Ureter (tissue), 1 donor: ENCODE data around the genes CHRM5, LPCAT4 and DPH6.

GRCh38 chr15:32773423-32774002 is 55.7 kb downstream of the GREM1 start:
- PRO-cap = no peak

DNA sequence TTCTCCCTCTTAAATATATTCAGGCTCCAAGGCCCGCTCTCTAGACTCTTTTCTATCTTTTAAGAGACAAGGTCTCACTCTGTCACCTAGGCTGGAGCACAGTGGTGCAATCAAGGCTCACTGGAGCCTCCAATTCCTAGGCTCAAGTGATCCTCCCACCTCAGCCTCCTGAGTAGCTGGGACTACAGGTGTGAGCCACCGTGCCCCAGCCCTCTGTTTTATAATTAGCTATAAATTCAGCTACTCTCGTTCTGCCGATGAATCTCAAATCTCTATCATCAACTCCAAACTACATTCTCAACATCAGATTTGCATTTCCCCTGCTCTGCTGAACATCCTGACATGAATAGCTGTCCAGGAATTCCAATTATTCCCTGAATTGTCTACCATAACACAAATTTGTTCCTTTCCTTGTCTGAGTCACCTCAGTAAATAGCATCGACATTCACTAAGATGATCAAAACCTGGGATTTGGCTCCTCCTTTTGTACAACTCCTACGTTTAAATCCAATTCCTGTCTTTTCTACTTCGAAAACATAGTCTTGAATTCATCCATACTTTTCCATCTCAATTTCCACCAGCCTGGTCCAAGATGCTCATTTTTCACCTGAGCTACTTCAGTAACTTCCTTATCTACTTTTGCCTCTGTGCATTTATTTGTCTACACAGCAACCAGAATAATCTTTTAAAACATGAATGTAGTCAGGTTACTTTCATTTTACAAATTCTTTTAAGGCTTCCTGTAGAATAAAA is 106.9 kb downstream of the GREM1 start:
- PRO-cap = no peak

DNA sequence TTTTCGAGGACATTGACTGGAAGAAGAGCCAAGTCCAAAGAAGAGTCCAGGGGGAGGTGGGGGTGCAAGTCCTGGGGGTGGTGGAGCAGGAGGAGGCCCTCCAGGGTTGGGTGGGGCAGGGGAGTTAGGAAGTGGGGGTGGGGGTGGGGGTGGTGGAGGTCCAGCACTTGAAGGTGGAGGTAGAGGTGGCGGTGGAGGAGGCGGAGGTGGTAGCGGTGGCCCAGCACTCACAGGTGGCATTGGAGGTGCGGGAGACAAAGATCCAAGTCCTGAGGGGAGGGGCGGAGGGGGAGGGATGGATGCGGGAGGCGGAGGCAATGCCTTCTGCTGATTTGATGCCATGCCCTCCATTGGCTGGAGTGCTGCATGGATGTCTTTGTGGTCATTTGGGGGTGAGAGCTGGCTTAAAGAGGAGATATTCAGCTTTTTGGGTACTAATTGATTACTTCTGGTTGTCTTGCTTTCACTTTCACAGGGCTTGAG is 225.7 kb downstream of the FMN1 start:
- PRO-cap = no peak

- PRO-cap = no peak
Measured at GRCh38 chr15:33088575-33089448, 105.7 kb downstream of the FMN1 start.

DNA sequence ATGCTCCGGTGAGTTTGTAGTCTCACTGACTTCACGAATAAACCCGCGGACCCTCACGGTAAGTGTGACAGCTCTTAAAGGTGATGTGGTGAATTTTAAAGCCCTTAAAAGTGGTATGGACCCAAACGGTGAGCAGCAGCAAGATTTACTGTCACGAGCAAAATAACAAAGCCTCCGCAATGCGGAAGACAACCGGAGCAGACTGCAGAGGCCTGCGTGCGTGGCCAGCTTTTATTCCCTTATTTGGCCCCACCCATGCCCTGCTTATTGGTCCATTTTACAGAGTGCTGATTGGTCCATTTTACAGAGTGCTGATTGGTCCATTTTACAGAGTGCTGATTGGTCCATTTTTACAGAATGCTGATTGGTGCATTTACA is 65.9 kb downstream of the FMN1 start:
- PRO-cap = no peak

DNA sequence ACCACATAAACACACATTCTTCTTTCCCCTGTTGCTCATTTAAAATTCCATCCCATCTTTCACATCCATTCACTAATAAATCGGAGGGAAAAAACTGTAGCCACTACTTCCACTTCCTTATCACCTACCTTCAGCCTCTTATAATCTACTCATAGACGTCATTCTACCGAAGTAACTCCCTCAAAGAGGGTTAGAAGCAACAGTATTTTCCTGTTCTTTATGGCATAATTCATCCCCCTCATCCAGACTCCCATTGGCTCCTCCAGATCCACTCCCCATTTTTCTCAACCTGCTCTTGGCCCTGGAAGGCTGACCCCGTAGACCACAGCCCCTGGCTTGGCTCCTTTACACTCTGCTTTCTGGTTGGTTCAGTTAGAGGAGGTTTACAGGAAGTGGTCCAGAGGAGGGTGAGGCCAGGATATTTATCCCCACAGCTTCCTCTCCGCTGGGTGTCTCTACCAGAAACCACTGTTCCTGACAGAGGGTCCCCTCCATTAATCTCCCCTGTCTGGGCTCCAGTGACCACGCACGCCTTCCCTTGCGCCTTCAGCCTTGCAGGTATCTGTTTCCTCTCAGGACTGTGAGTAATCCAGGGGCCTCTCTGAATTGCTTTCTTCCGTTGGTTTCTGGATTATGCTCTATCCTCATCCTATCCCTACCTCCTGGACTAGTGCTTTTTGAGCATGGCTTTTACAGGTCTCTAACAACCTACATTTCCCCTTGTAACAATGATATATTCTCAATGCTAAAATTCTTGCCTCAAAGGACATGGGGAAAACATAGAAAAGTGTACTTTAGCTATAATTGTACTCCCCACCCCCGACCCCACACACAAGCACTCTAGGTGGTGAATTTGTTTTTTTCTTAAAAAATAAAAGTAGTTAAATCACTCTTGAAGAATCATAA is 46.1 kb downstream of the FMN1 start:
- PRO-cap = no peak

- PRO-cap = no peak
Measured at GRCh38 chr15:33727509-33727962, 240.8 kb upstream of the CHRM5 start.

DNA sequence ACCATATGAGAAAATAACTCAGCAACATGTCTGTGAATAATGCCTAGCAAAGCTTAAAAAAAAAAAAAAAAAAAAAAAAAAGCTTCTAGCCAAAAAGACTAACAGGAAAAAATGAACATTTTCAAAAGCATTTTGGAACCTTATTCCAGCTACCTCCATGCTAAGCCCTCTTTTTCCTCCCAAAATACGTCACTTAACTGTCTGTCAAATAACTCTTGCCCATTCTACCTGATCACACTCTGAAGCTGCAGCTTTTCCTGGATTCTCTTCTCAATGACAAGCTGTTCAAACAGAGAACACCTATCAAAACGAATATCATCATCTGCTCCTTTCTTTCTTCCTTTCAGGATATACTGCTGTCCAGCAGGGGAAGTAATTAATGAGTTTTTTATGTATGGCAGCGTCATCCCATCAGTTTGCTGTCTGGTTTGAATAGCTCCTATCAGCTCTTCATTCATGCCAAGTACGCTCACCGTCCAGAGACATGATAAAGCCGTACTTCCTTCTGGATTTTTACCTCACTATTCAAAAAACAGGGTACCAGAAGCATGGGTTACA is at the start of gene CHRM5:
TSS of gene CHRM5 (plus strand) at position 453 of the 558 bp plus-strand sequence.
- PRO-cap = no peak

- PRO-cap = no peak
Measured at GRCh38 chr15:33998367-33999142, 30.3 kb downstream of the CHRM5 start.

- PRO-cap = no peak
Measured at GRCh38 chr15:34341421-34341848, 1.5 kb downstream of the NOP10 start.

DNA sequence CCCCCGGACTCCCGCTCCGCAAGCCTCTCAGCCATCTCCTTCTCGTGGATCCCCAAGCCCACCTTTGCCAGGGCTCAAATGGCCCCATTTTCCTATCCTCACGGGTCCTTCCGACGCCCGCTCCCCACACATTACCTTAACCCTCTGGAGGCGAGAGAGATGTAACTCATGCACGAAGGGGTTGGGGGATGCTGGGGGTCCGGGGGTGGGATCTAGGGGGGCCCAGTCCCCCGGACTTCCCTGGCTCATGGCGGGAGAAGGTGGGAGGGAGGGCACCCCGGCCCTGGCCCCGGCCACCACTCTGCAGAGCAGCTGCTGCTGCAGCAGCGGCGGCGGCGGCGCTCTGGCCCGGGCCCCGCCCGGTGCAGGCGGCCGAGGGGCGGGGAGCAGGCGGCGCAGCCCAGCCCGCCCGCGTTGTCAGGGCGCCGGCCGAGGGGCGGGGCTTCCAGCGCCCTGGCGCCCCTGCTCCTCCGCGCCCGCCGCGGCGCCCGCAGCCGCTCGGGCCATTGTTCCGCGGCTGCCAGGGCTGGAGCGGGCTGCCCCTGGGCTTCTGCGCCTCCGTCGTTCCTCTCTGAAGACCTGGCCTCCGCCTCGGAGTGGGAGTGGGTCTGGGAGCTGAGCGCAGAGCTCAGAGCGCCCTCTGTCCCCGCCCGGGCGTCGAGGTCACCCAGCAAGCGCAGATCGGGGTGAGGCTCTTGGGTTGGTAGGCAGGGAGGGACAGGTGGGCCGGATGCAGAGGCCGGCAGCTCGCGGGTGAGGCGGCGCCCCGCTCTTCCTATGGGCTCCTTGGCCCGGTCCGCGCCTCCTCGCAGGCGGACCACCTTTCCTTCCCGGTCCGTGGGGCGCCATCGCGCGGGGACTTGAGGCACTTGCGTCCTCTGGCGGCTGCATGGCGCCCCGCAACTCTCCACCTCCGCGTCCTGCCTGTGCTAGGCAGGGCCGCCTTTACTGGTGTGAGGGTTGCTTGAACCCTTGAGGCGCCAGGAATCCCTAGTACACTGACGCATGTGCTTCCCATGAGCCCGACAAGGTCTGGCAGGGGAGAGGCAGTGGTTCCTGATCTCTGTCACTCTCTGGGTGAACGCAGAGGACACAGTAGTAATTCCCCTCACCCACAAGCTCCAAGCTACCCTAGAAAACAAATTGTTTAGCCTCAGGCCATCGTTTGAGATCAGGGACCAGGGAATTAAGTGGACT is at the start of gene LPCAT4:
TSS of gene LPCAT4 (minus strand) at position 345 of the 1,197 bp plus-strand sequence.
- PRO-cap = bidirectional peak, plus-strand start at position 509 of the sequence, minus-strand start at position 307 of the sequence; unidirectional peak, minus-strand start at position 800 of the sequence

- PRO-cap = no peak
Measured at GRCh38 chr15:34495199-34495723, 57.7 kb upstream of the GOLGA8A start.

DNA sequence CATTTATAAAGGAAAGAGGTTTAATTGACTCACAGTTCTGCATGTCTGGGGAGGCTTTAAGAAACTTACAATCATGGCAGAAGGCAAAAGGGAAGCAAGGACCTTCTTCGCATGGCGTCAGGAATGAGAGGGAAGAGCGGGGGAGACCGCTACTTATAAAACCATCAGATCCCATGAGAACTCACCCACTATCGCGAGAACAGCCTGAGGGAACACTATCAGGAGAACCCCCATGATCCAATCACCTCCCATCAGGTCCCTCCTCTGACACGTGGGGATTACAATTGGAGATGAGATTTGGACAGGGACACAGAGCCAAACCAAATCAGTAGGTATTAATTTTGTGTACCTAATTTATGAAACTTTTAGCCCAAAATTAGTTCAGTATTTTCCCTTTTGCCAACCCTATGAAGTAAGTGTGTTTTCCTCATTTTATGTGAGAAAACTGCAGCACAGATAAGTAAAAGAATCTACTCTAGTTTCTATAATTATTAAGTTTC is 4.9 kb upstream of the GOLGA8B start:
- PRO-cap = unidirectional peak, minus-strand start at position 125 of the sequence

GRCh38 chr15:34791865-34792774 is 3.2 kb downstream of the ACTC1 start:
- PRO-cap = no peak

DNA sequence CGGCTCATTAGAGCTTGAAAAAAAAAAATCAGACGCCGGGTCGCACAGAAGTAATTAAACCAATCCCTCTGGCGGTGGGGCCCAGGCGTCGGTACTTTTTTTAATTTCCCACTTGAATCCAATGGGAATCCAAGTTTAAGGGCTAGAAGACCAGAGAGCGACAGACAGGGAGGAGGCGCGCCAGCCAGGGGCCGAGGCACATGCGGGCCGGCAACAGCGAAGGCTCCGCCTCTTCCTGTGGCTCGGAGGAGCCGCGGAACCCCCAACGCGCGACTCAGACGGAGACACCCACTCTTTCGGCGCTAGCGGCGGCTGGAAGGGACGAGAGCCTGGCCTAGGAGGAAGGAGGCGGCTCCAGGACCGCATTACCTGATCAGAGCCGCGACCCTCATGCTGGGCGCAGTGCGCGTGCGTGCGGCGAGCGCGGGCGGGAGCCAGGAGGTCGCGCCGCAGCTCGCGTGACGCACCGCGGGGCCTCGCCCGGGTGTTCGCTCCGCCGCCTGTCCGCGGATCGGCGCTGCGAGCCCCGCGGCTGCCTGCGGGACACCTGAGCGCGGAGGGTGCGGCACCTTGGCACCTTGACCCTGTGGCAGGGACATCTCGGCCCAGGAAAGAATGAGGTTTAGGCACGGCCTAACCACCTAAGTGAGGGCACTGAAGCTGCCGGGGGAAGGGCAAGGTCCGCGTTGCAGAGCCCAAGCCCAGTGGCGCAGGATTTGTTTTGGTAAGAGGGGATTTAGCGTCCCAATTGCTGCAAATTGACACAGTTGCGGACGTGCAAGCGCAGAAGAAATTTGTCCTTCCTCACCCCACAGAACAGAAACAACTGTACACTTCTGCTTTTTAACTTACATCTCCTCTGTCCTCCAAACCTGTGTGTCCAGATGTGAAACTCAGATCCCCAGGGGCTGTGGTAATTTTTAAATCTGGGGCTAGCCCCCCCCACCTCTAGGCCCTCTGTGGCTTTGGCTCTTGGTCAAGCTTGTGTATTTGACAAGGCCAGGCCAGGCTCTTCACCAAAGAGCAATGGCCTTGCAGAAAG is at the start of gene DPH6:
TSS of gene DPH6 (minus strand) at position 416 of the 1,042 bp plus-strand sequence.
- PRO-cap = bidirectional peak, plus-strand start at position 649 of the sequence, minus-strand start at position 392 of the sequence

DNA sequence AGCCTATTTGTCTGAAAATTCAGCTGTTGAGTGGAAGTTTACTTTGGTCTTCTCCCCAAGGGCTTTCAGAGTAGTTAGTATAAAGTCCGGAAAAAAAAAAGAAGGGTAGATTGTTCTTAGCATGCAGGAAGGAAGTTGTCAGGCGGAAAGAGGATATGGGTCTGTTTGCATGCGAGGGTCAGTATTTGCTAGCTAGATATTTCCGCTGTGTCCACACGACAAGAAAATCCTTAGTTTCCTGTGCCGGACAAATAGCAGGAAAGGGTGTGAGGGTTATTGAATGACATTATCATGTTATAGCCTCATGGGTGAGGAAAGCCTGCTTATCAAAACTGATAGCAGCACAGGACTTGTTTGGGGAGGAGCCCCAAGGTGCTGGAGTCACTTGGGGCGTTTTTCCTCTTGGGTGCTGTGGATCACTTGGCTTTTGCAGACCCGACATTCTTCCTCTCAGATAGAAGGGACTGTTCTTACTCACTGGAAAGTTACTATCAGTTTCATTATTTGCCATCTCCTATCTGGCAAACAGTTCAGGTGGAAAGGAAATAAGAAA is 127.1 kb upstream of the DPH6 start:
- PRO-cap = no peak

DNA sequence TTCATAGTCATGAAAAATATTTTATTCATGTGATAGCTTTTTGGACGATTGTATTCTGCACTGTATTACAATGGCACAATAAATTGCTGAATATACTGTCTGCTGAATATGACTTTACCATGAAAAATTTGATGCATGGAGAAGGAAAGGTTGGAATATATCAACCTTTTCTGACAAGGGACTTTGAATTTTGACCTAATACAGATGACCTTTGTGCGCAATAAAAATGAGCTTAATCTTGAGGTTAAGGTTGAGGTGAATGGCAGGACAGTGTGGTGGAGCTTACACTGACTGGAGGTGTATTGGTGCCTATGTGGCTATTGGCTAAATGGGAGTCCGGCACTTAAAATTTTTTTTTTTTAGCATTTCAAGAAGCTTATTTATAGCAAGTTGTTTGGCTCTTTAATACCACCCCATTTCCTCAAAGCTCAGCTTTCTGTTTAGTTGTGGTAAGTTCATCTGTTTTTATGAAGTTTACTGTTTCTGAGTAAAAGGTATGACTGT is 15.1 kb downstream of the CDIN1 start:
- PRO-cap = no peak

DNA sequence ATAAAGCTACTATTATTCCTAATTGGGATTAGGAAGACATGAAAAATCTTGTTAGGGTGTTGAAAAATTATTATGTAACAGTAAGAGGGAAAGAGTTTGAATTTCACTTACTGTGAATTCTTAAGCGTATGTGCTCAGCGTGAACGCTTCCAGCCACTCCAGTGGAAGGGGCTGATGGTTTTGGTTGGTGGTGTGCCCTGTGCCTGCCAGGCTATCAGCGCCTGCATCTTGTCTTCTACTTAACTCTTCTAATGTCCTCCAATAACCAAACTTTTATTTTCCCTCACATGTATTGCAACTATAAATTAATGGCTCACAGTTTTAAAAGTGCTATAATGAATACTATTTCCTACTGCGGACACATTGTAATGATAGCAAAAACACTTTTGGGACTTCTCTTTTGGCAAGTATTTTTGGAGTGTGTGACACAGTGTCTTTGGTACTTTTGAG is 22.6 kb downstream of the CDIN1 start:
- PRO-cap = no peak

- PRO-cap = no peak
Measured at GRCh38 chr15:36605433-36605939, 26.1 kb downstream of the CDIN1 start.

DNA sequence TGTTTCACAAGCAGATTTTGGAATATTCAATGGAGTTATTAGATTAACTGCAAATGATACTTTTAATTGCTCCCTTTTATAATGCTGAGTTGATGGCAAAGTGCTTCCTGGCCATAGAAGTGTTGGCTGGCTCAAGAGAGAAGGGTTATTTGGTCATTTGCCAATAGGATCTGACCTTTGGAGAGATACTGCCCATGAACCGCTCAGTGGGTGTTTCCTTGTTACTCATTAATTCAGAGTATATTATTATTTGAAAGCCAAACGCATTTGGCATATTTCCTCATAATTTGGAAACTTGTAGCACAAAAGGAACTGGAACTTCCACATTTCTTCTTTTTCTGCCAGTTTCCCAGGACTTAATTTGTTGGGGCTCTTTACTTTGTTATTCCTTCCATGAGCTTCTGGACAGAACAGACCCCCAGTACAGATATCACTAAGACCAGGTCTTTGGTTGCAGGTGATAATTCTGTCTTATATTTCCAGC is 234.7 kb downstream of the CDIN1 start:
- PRO-cap = no peak